Subcutaneous preadipocyte (primary cell): ENCODE measurements around the gene TPBGL.

DNA sequence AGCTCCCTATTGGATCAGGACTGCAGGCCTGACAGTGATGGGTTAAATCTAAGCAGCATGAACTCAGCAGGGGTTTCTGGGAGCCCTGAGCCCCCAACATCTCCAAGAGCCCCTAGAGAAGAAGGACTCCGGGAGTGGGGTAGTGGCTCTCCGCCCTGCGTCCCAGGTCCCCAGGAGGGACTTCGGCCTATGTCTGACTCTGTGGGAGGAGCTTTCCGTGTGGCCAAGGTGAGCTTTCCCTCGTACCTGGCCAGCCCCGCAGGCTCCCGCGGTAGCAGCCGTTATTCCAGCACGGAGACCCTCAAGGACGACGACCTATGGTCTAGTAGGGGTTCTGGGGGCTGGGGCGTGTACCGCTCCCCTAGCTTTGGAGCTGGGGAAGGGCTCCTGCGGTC, 1.5 kb downstream of the ARHGEF17 start:
- CAGE, long polyA plus RNA = no peak

GRCh38 chr11:73317242-73317579, 9.1 kb downstream of the ARHGEF17 start:
- CAGE, long polyA plus RNA = no peak

DNA sequence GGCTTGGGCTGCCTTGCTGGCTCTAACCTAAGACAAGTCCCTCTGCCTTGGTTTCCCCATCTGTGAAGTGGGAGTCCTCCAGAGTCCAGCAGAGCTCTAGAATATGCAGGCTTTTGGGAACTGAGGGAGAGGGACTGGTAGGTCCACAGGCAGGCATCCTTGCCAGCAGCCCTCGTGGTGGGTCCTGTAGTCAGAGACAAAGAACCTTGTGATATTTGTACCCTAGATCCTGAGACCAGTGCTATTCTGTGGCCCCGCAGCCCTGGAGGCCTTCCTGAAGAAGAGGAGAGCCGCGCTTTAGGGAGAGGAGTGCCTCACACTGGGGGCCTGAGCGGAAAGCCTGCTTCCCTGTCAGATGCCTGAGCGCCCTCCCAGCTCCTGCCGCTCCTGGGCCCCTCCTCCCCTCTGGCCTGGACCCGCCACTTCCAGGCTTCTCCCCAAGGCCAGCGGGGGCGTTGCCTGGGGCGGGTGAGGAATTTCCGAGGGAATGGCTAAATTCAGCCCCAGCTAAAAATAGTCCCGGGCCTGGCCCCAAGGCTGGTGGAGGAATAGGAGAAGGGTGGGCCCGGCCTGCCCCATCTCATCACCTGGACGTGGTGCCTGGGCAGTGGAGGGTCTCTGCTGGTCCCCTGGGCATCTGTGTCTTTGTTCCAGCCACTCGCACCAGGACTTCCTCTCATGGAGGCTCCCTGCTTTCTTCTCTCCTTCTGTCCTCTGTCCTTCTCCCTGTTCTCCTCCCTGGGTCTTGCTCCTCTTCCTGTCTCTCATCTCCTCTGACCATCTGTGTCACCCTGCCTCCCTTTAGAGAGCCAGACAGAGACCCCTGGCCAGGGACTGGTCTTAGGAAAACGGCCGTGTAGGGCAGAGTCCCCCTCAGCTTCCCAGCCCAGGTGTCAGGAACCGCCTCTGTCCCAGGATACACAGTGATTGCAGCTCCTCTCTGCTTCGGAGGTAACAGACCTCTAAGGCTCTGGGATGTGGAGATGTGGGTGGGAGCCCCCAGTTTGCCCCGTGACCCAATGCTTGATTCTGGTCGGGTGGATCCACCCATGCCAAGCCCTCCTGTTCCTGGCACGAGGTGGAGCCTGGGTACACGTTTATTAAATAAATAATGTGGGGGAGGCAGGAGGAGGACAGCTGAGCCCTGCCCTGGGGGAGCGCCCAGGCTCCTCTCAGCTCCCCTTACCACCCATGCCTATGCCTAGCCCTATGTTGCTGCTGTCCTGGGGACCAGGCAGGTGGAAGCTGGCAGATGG, 15.6 kb downstream of the ARHGEF17 start:
- CAGE, long polyA plus RNA = no peak

DNA sequence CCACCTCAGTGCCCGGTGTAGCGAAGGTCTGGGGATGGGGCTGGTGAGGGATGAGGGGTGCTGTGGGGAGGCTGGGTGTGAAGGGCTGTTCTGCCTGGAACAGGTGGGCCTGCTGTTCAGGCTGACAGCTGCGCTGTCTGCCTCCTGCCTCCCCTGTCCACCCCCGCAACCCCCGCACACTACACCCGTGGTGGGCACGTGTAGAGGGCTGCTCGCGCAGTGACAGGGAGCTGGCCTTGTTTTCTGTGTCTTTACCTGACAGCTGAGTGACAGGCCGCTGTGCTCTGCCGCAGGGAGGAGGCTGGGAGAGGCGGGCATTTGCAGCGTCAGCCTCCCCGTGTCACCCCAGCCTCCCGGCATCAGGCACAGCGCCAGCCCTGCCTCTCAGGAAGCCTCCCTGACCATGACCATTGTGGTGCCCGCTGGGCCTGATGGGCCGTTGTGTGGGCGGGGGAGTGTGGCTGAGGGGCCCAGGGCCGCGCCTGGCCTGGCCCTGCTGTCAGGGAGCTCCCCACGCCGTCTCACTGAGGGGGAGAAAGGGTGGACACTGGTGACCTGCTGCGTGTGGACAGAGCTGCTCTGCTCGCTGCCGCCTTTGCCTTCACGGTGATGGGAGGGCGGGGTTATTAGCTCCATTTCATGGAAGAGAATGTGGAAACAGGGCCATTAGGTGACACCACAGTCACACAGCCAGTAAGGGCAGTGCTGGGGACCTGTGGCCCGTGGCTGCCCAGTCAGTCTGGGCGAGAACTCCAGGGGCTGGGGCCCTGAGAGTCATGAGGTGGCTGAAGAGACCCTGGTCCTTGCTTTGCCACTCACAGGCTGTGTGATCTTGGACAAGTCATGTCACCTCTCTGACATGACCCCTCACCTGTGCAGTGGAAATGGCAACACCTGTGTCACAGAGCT, 31.9 kb upstream of the RELT start:
- CAGE, long polyA plus RNA = no peak

- CAGE, long polyA plus RNA = no peak
Observed at GRCh38 chr11:73467450-73467992, 91.3 kb downstream of the RELT start.

- CAGE, long polyA plus RNA = no peak
Observed at GRCh38 chr11:73660809-73661710, 14.7 kb downstream of the PLEKHB1 start.

- CAGE, long polyA plus RNA = no peak
Observed at GRCh38 chr11:73899034-73899367, 22.2 kb downstream of the PAAF1 start.

DNA sequence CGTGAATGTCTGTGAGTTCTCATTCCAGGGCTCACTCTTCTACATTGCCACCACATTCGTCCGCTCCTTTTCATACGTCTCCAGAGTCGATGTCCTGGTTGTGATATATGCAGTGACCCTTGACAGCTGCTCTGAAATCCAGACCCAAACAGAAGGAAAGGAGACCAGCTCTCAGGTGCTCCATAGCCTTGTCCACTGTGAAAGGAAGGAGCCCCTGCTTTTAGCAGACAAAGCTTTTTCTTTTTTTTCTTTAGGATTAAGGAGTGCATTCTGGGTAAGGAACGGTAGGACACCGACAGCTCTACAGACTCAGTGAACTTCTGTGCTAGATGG, 19.7 kb upstream of the DNAJB13 start:
- CAGE, long polyA plus RNA = no peak

- CAGE, long polyA plus RNA = no peak
Observed at GRCh38 chr11:73976508-73977138, 6.0 kb downstream of the UCP2 start.

DNA sequence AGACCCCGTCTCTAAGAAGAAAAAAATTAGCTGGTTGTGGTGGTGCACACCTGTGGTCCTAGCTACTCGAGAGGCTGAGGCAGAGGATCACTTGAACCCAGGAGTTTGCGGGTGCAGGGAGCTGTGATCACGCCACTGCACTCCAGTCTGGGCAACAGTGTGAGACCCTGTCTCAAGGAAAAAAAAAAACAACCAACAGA, 17.1 kb upstream of the UCP3 start:
- CAGE, long polyA plus RNA = no peak

GRCh38 chr11:74581136-74581677, 11.2 kb upstream of the POLD3 start:
- CAGE, long polyA plus RNA = no peak

DNA sequence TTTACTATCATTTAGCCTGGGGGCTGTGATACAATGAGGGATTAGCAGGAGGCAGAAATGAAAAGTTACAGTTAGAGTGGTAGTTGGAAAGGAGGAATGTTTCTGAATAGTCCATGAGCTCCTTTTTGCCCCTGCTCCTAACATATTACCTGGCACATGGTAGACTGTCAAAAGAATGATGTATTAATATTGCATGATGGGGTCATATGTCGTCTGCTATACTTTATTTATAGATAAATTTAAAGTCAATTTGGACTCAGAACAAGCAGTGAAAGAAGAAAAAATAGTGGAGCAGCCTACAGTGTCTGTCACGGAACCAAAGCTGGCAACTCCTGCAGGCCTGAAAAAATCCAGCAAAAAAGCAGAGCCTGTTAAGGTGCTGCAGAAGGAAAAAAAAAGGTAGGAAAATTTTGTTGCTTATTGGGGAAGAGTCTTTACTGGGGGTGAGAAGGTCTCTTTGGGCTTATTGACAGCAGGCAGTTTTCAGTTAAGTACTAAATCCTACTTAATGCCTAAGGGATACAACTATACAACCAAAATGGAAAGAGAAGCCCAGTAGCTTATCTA, 32.9 kb downstream of the POLD3 start:
- CAGE, long polyA plus RNA = no peak

DNA sequence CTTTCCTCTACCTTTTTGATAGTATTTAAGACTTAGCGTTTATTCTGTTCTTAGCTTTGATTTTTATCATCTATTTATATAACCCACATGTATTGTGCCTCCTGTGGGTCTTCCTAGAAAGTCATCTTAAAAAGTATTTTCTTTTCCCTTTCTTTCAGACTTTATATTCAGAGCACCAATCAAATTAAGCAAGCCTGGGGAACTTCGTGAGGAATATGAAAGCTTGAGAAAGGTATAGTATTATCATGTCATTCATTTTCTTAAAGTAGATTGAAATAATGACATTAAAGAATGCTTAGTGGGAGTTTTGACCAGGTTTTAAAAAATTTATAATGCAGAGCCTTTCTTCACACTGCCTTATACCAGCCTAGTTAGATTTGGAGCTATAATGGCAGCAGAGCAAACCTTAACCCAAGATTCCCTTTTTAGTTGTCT, 40.8 kb downstream of the RNF169 start:
- CAGE, long polyA plus RNA = no peak

DNA sequence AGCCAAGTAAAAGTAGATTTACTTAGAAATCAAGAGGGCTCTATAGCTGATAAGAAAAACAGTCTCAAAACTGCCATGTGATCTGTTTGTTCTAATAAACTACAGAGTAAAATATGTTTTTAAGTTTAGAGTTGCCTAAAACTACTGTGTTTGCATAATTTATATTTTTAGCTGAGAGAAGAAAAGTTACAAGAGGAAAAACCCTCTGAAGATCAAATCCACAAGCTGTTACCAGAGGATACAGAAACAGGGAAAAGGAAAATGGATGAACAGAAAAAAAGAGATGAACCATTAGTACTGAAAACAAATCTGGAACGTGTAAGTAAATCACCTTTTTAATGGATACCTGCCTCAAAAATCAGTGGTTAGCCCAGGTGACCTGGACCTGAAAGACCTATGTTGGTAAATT, 61.4 kb downstream of the RNF169 start:
- CAGE, long polyA plus RNA = no peak

DNA sequence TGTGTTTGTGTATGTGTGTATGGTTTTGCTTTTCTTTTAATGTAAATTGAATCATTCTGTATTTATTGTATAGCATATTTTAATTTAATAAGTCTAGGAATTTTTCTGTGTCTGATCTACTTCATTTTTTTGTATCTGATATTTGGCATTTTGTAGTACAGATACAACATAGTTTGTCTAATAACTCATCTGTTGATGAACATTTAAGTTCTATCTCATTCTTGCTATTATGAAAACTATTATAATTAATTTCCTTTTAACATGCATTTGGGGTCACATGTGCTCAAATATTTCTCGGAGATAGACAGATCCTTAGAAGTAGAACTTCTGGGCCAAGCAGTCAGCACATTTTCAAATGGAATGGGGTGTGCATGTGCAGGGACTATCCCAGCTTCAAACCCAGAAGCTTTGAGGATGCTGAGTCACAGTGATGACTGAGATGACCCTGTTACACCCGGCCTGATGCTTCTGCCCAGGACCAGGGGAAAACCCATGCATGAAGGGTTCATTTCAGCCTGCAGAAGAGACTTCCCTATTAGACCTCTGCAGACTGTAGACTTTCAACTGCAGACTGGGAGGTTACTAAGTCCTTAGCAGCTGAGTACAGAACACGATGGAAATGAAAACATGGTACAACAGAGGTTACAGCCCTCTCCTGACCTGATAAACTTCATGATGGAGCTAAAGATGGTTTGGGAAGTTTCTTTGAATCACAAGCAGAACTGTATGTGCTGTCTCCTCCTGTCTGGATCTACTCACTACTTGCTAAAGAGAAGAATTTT, 50.7 kb upstream of the SLCO2B1 start:
- CAGE, long polyA plus RNA = no peak

DNA sequence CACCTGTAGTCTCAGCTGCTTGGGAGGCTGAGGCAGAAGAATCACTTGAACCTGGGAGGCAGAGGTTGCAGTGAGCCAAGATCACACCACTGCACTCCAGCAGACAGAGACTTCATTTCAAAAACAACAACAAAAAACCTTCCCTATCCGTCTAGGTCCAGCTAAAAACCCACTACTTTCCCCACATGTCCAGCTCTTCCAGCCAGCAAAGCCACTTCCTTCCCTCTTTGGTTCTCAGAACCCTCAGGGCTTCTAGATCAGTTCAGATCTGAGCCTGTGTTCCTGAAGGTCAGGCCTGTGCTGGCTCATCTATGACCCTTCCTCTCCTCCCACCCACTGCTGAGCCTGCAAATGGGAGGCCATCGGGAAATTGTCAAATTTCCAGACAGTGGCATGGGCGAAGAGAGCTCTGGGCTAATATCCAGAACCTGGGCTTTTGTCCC, 37.7 kb downstream of the SLCO2B1 start:
- CAGE, long polyA plus RNA = no peak

GRCh38 chr11:75240353-75240898, at the start of gene TPBGL:
TPBGL (plus strand) TSS chr11:75240774.
- CAGE, long polyA plus RNA = no peak

DNA sequence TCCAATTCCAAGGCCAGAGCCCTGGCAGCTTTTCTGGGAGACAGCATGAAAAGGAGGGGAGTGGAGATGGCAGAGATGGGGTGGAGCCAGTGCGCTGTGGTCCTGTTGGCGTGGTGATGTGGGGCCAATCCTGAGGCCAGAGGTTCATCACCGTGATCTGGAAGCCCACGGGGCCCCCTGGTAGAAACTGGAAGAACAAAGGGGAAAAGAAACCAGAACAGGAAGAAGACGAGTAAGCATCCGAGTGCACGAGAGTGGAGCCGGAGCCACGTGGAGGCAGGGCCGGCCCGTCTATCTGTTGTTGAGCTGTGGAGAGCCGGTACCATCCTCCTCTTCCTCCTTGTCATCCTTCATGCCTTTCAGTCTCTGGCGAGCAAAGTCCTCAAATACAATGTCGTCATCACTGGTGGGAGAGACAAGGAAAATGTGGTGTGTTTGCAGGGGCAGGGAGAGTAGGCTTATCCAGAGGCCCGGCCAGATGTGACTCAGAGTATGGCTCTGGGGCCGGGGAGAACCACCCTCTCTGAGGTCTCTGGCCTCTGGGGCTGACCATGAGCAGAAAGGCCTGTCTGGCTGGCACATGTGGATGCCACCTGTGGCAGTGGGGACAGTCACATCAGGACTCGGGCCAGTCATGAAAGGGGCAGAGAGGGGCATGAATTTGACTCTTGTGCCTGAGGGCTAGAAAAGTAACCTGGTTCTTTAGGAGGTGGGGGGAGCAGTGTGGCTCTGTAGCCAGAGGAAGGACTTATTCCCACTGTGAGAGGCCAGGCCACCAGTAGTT, 25.5 kb downstream of the TPBGL start:
- CAGE, long polyA plus RNA = no peak

- CAGE, long polyA plus RNA = no peak
Observed at GRCh38 chr11:75351384-75351563, 187 bp downstream of the ARRB1 start.

DNA sequence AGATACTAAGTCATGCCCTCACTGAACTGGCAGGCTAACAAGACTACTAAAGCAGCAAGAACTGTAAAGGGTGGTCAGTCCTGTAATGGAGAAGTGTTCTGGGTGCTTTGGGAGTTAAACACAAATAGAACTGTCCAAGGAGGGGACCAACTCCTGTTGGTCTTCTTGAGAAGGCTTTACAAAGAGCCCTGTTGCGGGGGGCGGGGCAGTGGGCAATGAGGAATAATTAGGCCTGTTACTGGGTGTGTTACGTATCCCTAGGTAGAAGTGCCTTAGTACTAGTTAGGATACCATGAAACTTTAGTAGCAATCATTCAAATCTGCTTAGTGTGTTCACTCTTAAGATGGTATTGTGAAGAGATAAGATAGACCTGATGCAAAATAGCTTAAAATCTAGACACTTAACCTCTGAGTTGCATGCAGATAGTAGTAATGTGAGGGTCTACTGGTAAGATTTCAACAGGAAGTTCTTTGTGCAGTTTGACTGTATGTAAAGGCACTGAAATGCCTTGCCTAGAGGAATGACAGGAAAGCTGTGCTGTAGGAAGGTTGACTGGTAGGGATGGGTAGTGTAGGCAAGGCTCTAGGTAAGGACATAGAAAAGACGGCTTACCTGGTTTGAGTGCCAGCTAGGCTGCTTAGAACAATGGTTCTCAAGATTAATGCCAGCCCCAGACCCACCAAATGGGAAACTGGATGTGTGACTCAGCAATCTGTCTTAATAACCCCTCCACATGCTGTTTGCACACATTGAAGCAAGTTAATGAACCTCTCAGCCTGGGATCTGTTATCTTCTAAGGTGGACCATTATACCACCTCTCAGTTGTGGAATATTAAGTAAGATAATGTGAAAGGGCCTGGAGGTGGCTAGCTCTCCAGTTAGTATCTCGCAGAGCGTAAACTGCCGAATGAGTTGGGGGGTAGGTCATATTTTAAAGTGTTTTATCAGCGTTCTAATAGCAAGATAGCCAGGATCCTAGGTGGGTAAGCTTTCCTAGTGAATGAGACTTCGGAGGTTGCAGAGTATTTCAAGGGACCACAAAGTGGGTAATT, 3.6 kb downstream of the RPS3 start:
- CAGE, long polyA plus RNA = no peak